CD14-positive monocyte (primary cell): ENCODE measurements around a stretch of chr10.

GRCh38 chr10:3636396-3637315 lies 148.4 kb downstream of the KLF6 start:
- CAGE, long polyA plus RNA = no peak

DNA sequence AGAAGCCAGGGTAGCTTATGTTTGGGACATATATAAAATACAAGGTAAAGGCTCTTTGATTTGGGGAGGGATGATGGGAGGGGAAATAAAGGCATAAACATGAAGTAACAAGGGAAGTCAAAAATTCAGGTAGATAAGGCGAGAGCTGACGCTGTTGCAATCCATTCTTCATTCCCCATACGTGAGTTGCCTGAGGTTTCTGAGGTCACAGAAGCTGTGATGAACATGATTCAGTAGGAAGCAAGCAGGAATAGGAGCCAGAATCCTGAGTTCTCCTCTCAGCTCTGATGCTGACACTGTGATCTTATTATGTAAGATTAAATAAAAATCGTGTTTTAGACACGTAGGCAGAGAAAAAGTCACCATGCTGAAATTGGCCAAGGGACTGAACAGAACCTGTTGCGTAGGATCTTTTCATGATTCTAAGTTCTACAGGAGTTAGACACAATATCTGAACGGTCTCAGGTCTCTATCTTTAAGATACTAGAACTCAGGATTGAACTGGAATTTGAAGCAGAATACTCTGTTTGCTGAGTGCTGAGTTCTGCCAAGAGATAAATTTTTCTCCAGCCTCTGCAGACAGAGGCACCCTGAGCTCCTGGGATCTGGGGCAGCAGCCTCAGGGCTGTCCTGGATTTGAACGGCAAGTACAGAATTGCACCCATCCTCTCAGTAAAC lies 21.0 kb downstream of the KLF6 start:
- CAGE, long polyA plus RNA = no peak

- CAGE, long polyA plus RNA = start-site peak on the plus strand at chr10:3779069-3779142, 11 and 11 reads in 2 replicates; start-site peak on the plus strand at chr10:3779270-3779504, 20 and 33 reads in 2 replicates
Measured at GRCh38 chr10:3778732-3779659, 6.0 kb downstream of the KLF6 start.

DNA sequence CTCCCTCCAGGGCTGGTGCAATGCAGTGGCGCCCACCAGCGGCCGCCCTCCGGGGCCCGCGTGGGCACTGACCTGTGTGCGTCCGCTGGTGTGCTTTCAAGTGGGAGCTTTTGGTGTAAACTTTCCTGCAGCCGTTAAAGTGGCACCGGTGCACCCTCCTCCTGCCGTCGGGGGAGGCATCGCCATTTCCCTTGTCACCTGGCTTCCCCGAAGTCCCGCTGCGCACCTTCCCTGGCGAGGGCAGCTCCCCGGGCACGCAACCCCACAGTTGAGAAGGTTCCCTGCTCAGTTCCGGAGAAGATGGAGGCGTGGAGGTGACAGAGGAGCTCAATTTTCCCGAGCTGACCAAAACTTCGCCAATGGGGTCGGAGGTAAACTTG lies 3.5 kb downstream of the KLF6 start:
- CAGE, long polyA plus RNA = no peak

- CAGE, long polyA plus RNA = no peak
Measured at GRCh38 chr10:3783047-3783331, 2.0 kb downstream of the KLF6 start.

DNA sequence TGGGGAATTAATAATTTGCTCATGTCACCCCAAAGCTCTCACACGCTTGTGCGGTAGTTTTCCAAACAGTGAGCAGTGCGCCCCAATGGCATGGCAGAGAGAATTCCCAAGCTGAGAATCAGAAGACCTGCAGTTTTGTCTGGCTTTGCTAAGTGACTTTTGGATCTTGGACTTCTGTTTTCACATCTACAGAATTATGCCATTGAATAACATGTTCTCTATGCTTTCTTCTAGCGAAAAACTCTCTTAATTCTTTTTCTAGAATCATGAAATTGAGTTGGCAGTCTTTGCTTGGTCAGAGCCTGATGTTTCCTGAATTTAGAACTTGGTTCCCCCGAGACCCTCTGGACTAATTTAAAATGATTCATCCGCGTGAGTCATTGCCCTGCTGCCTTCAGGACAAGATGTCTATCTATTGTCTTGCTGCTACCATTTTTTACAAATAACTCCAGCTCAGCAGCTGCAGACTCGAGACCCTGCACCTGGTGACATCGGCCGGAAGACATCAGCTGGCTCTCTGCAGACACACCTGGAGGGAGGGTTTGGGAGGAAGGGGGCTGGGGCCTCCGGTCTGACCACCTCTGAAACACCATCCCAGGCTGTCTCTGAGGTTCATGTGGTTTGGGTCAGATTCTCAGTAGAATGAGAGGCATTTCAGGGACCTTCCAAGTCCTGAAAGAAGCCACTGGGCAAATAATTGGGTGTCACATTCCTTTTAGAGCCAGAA lies 20.8 kb upstream of the KLF6 start:
- CAGE, long polyA plus RNA = no peak

DNA sequence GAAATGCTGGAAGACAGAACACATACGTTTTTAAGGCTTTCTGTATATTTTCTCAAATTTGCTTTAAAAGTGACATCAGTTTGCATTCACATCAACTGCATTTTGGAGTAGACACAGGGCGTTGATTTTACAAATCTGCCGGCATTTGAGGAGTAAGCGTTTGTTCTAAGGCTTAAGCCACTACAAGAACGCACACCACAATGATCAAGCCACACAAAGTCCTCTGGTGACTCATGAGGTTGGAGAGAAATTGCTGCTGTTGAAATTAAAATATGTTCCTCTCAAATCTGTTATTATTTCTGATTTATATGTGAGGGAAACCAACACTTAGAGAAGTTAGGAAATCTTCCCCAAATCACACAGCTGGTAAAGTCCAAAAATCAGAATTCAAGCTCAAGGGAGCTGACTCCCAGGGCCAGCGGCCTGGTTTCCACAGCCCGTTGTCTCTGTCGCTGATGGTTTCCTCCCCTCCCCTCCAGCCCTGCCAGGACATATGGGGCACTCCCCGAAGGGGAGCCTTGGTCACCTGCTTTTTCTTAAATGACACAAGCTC lies 29.0 kb upstream of the KLF6 start:
- CAGE, long polyA plus RNA = no peak

DNA sequence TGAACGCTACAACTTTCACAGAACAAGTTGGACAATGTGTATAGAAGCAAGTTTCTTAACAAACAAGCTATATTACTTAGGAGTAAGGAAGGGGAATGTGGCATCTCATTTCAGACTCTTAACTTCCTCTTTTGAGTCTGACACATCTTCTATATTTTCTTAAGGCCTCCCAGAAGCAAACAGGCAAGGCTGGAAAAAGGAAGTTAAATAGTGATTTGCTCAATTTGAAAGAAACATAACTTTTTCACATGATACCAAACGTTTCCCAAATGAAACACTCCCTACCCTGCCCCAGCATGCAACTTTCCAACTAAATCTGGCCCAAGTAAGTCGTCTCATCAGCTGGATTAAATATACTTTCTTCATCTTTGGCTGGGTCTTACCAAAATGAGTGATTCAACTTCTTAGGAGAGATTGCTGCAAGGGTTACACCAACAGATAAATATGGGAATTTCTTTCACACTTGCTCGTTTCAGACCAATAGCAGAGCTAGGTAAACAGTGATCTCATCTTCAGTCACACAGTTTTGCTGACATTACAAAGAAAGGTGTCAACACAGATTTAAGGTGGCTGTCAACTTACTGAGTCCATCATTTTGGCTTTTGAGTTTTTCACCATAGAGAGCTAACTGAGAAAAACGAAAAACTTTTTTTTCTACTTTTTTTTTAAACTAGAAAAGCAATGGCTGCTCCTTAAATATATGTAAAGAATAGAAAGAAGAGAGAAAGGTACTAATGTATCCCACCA lies 66.4 kb upstream of the KLF6 start:
- CAGE, long polyA plus RNA = no peak

GRCh38 chr10:3852014-3852210 lies 66.9 kb upstream of the KLF6 start:
- CAGE, long polyA plus RNA = no peak

- CAGE, long polyA plus RNA = no peak
Measured at GRCh38 chr10:4034721-4035764, 250.0 kb upstream of the KLF6 start.

DNA sequence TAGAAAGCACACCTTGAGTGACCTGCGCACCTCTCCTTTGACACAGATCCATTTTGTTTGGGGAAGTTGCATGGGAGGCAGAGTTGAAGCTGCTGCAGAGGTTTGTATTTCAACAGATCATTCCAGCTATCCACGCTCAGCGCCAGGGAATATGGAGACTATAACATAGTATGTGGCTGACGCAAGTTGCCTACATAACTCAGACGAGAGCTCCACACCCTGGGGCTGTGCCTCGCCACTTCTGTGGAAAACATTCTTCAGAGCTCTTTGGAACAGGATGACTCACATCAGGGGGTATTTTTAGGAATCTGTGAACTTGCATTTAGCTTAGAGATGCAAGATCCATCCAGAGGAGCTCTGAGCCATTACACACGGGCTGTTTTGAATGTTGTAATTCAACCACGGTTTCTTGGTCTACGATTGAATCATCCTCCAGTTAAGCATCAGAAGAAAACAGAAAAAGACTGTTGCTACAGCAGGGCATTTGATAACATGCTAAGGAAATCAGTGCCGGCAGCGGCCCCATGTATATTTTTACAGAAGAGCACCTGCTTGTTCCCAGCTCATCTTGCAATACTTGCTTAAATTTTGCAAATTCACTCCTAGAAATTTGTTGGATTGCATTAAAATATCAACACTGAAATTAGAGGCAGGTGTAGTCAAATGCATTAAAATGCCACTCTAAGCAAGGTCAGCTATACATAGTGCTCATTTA lies 481.4 kb upstream of the AKR1E2 start:
- CAGE, long polyA plus RNA = no peak

DNA sequence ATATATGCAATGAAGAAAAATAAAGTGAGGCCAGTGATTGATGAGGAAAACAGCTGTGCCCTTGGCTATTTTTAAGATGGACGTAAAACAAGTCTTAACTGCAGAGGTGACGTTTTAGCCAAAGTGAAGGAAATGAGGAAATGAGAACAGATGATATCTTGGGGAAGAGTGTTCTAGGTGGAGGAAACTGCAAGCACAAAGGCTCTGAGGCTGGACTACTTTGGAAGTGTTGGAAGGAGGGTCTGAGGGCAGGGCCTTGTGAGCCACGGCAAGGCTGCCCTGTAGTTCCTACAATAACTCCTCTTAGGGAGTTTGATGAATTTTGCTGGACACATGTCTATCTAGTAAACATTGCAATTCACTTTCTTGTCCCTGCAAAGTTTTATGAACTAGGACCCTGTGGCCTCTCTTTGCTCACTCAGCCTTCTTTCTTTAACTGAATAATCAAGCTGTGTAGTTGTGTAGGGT lies 140.4 kb upstream of the AKR1E2 start:
- CAGE, long polyA plus RNA = no peak

DNA sequence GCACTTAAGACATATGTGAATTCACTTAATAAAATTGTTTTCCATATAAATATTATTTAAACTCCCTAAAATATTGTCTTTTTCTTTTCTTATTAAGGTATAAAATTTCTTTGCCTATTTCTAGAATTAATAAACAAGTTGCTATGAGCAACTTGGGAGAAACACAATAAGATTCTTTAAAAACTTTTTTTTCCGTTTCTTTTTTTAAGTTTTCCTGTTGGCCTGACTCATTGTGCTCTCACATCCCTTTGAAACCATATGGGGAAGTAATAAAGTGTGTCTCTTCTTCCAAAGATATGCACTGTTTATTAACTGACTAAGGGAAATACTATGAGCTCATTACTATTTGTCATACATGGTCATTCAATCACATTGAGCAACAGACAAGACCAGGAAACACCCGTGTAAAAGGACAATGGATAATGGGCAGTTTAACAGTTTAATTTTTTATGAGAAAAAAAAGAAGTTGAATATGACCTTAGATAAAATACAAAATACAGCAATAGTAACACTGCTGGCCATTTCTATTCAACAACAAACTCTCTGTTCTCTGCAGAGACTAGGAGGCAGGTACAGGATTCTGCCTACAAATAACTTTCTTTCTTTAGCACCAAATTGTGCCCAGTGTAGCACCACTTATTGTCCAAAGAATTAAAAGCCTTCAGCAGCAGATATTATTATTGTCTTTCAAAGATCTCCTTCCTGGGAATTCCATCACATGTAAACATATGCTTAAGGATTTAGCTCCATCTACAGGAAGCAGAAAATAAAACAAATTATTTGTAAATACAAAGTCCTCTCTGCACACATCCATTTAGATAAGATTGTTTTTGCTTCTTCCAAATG lies 55.2 kb upstream of the AKR1E2 start:
- CAGE, long polyA plus RNA = no peak

GRCh38 chr10:4847325-4848086 lies 21.5 kb downstream of the AKR1E2 start:
- CAGE, long polyA plus RNA = no peak

GRCh38 chr10:4868036-4868825 lies 42.2 kb downstream of the AKR1E2 start:
- CAGE, long polyA plus RNA = no peak

- CAGE, long polyA plus RNA = no peak
Measured at GRCh38 chr10:4931482-4931849, 31.7 kb upstream of the AKR1C1 start.

GRCh38 chr10:4939184-4940137 lies 23.8 kb upstream of the AKR1C1 start:
- CAGE, long polyA plus RNA = no peak

- CAGE, long polyA plus RNA = no peak
Measured at GRCh38 chr10:5195556-5196363, 877 bp upstream of the AKR1C4 start.

- CAGE, long polyA plus RNA = no peak
Measured at GRCh38 chr10:5197737-5198088, 1.1 kb downstream of the AKR1C4 start.

- CAGE, long polyA plus RNA = no peak
Measured at GRCh38 chr10:5317582-5318156, 47.1 kb upstream of the UCN3 start.